ENCODE results near the genes GLMN and GFI1.

- PRO-cap = no peak
- RAMPAGE, long total RNA, 4 experiments = no peak in any of the 4 experiments
Measured at GRCh38 chr1:91591715-91591944, 91.0 kb downstream of the CDC7 start.

- PRO-cap = no peak
- RAMPAGE, long total RNA, 4 experiments = no peak in any of the 4 experiments
Measured at GRCh38 chr1:91731756-91732268, 154.1 kb downstream of the TGFBR3 start.

DNA sequence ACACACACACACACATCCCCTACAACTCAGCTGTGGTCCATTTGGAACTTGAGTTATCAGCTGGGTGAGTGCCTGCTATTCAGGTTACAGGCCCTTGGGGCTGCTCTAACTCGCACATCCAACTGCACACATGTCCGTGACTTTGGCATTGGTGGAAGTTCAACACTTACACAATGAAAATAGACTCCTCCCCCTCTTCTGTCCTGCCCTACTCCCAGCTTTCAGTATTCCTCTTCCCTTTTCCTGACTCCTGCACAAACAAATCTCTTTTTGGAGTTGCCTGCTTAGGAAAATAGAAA lies 141.0 kb downstream of the TGFBR3 start:
- PRO-cap = bidirectional peak, plus-strand start at position 239 of the sequence, minus-strand start at position 144 of the sequence
- RAMPAGE, long total RNA, 4 experiments = no peak in any of the 4 experiments

- PRO-cap = no peak
- RAMPAGE, long total RNA, 4 experiments = no peak in any of the 4 experiments
Measured at GRCh38 chr1:91827677-91828432, 58.1 kb downstream of the TGFBR3 start.

DNA sequence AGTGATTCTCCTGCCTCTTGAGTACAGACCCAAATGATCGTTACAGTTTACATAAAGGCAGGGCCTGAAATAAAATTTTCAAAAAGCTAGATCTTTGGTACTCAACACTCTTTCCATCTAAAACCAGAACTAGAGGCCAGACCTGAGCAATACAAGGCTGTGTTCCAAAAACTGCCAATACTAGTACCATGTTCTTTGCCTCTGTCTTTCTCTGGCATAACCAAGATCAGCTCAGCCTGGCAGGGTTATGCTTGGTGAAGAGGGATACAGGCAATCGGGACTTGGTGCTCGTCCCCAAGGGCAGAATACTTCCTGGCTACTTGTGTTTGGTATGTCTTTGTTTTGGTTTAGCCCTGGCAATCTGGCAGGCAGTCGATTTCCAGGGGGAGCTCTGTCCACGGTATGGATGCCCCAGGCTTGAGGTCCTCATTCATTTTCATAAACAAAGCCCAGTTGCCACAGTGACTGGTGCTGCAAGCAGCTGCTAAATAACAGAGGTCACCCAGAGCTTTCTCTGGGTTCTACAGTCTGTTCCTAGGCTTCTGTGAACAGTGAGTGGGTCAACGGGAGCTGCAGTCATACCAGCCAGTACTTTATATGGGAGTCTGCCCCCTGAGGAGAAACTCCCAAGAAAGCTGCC lies 55.8 kb downstream of the TGFBR3 start:
- PRO-cap = unidirectional peak, plus-strand start at position 526 of the sequence
- RAMPAGE, long total RNA, 4 experiments = no peak in any of the 4 experiments

GRCh38 chr1:91850653-91851672 lies 35.0 kb downstream of the TGFBR3 start:
- PRO-cap = bidirectional peak, plus-strand start at chr1:91851517, minus-strand start at chr1:91851401
- RAMPAGE, long total RNA, 4 experiments = no peak in any of the 4 experiments

- PRO-cap = no peak
- RAMPAGE, long total RNA, 4 experiments = no peak in any of the 4 experiments
Measured at GRCh38 chr1:92176704-92177518, 40.8 kb upstream of the C1orf146 start.

DNA sequence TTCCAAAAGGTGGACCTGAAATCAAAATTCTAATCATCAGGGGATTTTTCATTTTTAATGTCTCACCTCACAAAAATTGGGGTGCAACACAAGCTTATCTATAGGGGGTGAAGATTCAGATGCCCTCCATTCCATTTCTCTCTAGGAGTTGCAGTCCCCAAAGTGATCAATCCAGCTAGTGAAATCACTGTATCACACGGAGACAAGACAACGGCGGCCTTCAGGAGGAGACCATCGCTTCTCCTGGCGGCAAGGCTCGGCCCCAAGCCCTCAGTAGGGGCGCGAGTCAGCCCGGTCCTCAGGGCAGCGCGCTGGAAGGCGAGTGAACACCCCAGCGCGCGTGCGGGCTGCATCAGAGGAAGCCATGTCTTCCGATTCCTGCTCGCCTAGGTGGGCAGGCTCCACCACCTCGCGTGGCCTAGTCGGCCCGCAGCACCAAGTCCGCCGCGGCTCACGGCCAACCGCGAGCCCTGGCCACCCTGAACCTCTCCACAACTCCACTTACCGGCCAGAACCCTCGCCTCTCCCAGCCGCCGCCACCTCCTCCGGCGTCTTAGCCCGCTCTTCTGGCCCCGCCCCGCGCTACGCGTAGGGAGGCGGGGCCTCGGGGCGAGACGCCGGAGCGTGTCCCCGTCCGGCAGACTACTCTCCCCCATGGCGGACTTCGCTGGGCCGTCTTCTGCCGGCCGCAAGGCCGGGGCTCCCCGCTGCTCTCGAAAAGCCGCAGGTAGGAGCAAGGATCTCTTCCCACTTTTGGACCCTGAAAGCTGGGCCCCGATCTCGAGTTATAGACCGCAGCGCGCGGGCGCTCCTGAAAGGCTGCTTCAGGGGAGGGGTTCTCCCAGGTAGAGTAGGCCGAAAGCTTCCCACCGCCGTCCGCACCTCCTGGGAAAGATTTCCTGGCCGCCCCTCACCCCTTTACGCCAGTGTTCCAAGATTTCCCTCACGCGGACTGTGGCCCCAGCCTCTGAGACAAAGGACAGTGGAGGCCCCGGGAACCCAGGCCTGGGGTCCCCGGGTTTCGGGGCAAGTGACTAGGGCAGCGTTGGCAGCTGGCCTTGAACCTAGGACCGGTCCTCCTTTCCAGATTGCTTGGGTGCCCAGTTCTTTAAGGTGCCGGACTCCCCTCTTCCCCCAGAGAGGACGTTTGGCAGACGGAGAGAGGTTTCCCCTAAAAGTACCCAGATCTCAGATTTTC lies at the start of gene GLMN:
TSS of gene GLMN (minus strand) at position 568 of the 1,198 bp plus-strand sequence.
- PRO-cap = bidirectional peak, plus-strand start at position 640 of the sequence, minus-strand start at position 555 of the sequence
- RAMPAGE, long total RNA, 4 experiments = start-site peak on the plus strand in 4 of 4 experiments, centred at positions 619 to 643 of the sequence, 81 to 105 reads per replicate; start-site peak on the minus strand in 4 of 4 experiments, centred at positions 517 to 564 of the sequence, 26 to 61 reads per replicate

DNA sequence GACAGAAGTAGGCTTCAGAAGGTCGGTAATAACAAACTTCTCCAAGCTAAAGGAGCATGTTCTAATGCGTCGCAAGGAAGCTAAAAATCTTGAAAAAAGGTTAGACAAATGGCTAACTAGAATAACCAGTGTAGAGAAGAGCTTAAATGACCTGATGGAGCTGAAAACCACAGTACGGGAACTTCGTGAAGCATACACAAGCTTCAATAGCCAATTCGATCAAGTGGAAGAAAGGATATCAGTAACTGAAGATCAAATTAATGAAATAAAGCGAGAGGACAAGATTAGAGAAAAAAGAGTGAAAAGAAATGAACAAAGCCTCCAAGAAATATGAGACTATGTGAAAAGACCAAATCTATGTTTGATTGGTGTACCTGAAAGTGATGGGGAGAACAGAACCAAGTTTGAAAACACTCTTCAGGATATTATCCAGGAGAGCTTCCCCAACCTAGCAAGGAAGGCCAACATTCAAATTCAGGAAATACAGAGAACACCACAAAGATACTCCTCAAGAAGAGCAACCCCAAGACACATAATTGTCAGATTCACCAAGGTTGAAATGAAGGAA lies 90.8 kb downstream of the RPAP2 start:
- PRO-cap = no peak
- RAMPAGE, long total RNA, 4 experiments = no peak in any of the 4 experiments

- PRO-cap = bidirectional peak, plus-strand start at chr1:92487062, minus-strand start at chr1:92486900
- RAMPAGE, long total RNA, 4 experiments = no peak in any of the 4 experiments
Measured at GRCh38 chr1:92486426-92487363, at the start of gene GFI1. Gene GFI1, minus strand, starts transcription at chr1:92486925.

DNA sequence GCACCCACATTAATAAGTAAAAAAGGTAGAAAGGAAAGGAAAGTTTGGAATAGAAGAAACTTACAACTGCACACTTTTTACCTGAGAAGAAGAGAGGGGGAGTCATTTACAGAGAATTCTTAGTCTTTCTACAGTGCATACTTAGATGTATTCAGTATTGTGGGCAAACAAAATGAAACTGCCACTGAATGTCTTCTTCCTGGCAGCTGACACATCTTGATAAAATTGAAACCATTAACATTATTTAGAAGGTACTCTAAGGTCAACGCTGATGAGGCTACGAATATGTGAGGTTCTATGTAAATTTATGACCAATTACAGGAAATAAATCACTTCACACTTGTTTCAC lies 51.2 kb upstream of the GFI1 start:
- PRO-cap = no peak
- RAMPAGE, long total RNA, 4 experiments = no peak in any of the 4 experiments

DNA sequence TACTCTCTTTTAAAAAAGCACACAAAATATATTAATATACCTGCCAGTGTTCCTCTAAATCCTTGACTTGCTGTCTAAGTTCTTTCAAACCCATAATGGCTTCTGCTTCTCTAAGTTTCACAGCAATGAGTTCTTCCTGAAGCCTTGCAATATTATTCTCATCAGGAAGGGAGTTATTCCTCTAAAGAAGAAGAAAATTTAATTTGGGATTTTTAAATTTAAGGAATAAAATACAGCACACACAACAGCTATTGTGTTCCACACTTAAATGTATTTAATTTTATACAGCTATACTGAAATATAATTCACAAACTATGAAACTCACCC lies 139.0 kb upstream of the GFI1 start:
- PRO-cap = no peak
- RAMPAGE, long total RNA, 4 experiments = no peak in any of the 4 experiments

DNA sequence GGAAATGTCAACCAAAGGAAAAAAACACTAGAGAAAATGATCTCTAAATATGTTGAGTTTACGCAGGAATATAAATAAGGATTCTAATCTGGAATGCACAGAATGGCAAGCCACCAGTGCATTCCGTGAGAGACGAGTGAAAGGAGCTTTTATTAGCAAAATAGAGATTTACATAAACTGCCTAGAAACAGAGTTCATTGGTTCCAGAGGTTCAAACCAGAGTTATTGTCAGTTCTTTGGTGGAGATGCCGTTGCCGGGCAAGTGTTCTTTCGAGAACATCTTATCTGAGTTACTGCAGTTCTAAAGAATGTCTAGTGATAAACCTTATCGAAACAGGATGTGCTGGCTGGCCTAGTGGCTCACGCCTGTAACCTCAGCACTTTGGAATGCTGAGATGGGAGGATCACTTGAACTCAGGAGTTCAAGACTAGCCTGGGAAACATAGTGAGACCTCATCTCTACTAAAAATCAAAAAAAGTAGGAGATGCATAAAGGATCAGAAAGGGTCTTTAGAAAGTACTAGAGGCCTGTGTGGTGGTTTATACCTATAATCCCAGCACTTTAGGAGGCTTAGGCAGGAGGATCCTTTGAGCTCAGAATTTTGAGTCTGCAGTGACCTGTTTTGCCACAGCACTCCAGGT lies 19.9 kb upstream of the EVI5 start:
- PRO-cap = no peak
- RAMPAGE, long total RNA, 4 experiments = no peak in any of the 4 experiments

DNA sequence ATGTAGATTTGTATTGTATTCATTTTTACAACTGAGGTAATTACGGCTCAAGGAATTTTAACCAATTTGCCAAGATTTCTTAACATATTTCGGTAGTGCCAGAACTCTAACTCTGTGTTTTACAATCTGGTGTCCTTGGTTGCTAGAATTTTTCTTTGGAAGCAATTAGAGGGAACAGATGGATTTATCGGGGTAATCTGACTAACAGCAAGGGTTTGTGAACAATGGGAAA lies 1.1 kb downstream of the MTF2 start:
- PRO-cap = no peak
- RAMPAGE, long total RNA, 4 experiments = no peak in any of the 4 experiments

- PRO-cap = no peak
- RAMPAGE, long total RNA, 4 experiments = no peak in any of the 4 experiments
Measured at GRCh38 chr1:93147794-93148830, 32.1 kb downstream of the TMED5 start.

DNA sequence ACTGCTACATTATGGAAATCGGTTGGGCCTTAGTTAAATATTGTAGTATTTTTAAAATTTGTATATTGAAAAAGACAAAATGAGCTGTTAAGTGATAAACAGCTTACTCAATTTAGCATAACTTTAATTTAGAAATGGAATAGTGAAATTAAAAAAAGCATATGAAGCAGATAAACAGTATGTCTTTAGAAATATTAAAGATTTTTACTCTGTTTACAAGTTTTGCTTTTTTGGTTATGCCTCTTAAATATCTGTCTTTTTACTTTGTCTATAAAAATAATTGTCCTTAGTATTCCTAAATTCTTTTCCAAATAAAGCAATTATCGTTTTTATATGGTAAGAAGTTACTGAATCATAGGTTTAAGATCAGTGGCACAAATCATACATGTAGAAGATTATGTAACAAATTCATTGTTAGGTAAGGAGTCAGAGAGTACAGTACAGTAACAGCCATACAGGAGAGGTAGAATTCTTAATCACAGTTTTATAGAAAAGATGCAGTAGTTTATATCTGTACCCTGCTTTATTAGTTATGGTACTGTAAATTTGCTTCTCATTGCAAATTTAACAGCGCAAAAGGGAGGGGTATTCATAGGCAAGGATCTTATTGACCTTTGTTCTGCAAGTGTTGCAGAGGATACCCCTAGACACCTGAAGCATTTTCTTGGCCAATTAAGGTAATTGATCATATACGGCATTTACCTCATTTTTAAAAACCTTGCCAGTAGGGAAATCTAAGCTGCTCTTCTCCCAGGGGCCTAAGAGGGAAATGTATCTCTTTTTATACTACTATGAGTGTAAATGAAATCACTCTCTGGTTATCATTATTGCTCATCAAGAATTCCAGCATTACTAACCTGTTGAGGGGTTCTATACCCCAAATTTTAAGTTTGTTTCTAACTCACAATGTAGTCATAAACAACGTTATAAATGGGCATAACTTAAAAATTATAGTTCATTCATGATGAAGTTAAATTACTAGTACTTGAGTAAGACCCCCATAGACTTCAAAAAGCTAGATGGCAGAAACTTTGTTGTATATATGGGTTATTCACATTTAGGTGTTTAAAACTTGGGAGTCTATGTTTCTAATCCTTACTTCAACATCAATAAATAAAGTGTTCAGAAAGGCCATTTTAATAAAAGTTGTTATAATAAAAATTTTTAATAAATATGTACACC lies 27.6 kb downstream of the TMED5 start:
- PRO-cap = no peak
- RAMPAGE, long total RNA, 4 experiments = no peak in any of the 4 experiments

DNA sequence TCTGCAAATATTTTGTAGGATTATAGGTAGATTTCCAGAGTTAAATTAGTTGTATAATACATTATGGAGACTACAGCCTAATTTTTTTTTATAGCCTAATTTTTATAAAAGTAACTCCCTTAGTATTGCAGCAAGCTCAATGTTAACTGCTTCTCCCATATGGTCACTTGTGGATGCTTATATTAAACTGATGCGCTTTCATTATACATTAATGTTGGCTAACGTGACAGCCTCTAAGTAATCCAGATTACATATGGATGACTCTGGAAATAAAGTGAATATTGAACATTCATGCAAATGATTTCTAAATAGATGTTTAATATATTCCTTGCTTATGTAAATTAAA lies 14.8 kb upstream of the DR1 start:
- PRO-cap = no peak
- RAMPAGE, long total RNA, 4 experiments = no peak in any of the 4 experiments

GRCh38 chr1:93592889-93593297 lies 88.7 kb downstream of the BCAR3 start:
- PRO-cap = no peak
- RAMPAGE, long total RNA, 4 experiments = no peak in any of the 4 experiments

GRCh38 chr1:93614748-93615636 lies 66.6 kb downstream of the BCAR3 start:
- PRO-cap = no peak
- RAMPAGE, long total RNA, 4 experiments = no peak in any of the 4 experiments

- PRO-cap = no peak
- RAMPAGE, long total RNA, 4 experiments = no peak in any of the 4 experiments
Measured at GRCh38 chr1:93616325-93617293, 65.0 kb downstream of the BCAR3 start.

All from esophagus muscularis mucosa (tissue), 4 donors.